HT-29 (cell line): Measurements from ENCODE around the gene RBBP9.

DNA sequence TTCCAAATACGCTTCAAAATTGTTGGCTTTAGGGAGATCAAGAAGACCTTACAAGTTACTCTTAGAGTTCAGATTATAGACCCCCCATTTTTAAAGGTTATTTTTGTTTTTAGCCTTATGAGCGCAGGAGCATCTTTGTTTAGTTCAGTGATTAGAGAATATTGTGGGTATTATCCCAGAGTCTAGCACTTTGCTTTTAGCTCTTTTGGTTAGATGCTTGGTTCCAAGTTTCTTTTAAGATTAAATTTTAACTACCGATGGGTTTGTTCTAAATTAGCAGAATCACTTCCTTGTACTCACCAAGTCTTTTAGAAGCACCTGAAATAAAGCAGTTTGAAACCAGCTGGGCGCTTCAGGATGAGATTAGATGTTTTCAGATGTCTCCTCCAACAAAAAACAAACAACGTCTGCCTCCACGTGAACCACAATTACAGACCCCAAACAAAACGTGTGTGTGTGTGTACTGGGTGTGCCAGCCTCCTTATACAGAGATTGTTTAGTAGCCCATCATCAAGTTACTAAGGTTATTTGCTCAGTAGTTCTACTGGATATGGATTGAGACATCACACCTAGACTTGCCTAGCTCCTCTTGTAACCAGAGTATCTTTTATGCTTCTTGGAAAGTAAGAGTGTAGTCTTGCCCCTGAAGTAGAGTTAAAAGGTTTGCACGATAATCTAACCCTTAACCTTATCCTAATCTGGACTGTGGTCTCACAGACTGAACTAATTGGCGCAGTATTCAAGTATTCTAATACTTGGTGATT lies 2.2 kb downstream of the DSTN start:
- RAMPAGE, long total RNA, result no peak

GRCh38 chr20:17605330-17605711 lies 35.4 kb downstream of the DSTN start:
- RAMPAGE, long total RNA, result no peak

DNA sequence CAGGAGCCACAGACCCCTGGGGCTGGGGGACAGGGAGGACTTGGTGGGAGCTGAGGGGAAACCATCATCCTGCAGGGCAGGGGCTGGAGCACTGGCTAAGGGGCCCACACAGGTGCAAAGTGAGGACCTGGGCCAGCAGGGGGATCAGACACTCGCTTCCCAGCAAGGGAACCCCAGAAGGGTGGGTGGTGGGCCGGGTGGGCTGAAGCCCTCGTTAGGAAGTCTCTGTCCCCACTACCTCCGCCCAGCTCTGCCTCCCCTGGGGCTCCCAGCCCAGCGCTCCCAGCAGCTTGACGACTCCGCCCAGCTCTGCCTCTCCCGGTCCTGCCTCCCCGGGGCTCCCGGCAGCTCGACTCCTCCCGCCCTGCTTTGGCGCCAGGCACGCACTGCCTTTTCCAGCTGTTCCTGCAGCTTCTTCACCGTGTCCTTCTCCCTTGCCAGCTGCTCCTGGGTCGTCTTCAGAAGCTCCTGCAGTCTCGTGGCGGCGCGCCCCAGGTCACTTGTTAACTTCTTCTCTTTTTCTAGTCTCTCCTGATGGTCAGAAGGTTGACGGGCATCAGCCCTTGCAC lies 44.6 kb downstream of the DSTN start:
- RAMPAGE, long total RNA, result no peak

- RAMPAGE, long total RNA, result no peak
These were observed 44.6 kb downstream of the RRBP1 start for GRCh38 chr20:17637411-17637940.

DNA sequence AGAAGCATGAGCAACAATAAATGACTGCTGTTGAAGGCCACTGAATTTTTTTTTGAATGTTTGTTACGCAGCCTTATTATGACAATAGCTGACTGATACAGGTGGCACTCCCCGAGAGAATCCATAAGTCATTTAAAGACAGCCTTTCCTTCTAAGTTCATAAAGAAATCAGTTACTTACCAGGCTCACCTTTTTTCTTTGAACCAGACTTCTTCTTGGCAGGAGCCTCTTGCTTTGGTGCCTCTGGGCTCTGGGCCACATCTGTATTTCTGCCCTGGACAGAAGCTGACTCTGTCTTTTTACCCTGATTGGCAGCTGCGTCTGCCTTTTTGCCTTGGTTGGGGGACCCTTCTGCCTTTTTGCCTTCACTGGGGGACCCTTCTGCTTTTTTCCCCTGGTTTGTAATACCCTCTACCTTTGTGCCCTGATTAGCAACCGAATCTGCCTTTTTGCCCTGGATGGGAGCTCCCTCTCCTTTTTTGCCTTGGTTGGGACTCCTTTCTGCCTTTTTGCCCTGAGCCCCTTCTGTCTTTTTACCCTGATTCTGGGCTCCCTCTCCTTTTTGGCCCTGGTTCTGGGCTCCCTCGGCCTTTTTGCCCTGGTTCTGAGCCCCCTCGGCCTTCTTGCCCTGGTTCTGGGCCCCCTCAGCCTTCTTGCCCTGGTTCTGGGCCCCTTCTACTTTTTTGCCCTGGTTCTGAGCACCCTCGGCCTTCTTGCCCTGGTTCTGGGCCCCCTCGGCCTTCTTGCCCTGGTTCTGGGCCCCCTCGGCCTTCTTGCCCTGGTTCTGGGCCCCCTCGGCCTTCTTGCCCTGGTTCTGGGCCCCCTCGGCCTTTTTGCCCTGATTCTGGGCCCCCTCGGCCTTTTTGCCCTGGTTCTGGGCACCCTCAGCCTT lies 23.4 kb downstream of the RRBP1 start:
- RAMPAGE, long total RNA, result no peak

DNA sequence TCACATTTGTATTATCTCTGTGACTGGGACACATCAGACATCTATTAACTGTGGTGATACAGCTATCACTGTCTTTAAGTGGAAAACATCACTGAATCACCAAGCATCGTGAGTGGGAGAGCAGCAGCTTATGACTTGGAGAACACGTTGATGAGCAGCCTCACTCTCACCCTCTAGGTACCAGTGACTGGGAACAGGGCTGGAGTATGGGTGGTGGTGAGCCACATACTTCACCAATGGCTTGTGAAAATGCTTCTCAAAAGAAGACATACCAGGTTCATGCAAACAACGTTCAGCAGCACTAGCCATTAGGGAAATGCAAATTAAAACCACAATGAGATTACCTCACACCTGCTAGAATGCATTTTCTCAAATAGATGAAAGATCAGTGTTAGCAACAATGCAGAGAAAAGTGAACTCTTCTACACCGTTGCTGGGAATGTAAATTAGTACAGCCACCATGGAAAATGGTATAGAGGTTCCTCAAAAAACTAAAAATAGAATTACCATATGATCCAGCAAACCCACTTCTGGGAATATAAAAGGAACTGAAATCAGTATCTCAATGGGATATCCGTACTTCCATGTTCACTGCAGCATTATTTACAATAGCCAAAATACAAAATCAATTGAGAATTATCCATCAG lies 25.2 kb downstream of the SNX5 start:
- RAMPAGE, long total RNA, result no peak

GRCh38 chr20:18142348-18142822 lies 4.7 kb downstream of the KAT14 start:
- RAMPAGE, long total RNA, result no peak

DNA sequence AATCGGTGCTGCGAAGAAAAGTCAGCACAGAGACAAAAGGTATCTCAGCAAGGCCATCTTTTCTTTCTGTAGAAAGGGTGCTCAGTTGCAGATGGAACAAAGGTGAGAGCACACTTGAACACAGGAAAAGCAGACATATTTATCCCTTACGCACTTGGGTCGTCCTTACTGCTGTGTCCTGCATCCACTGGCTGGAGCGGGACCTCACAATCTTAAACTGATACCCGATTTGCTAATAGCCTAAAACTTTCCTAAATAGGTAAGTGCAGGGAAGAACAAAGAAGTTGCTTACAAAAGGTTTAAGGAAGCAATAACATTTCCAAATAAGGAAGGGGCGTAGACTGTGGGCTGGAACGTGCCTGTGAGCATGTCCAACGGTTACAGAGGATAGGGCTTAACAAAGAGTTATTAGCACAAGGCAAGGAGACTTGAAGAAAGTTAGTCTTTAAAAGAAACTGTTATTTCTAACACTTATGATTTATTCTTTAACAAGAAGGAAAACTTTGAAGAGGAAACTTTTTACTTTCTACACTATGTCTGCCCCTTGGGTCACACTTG lies 28.5 kb downstream of the KAT14 start:
- RAMPAGE, long total RNA, result no peak

DNA sequence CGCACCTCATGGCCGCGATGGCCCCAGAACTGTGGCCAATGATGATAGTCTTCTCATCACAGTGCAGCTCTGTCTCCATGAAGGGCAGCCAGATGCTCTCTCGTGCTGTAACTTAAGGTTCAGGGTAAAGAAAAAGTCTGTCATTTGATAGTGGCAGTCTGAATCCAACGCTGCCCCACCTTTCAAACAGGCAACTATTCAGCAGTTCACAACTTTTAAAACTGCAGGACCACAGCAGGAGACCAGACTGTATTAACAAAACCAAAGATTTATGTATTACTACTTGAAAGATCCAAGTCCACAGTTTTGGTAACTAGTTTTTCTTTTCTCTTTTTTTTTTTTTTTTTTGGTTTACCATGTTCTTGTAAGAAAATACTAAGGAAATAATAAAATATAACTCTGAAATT lies 3.1 kb downstream of the RBBP9 start:
- RAMPAGE, long total RNA, result no peak

GRCh38 chr20:18496520-18497614 lies at the start of gene RBBP9:
RBBP9 (minus strand) TSS chr20:18497225.
- RAMPAGE, long total RNA, result start-site peak on the minus strand at chr20:18497173-18497209, 22 and 22 reads in 2 replicates

- RAMPAGE, long total RNA, result no peak
These were observed 163.1 kb upstream of the SLC24A3 start for GRCh38 chr20:19049166-19049864.

DNA sequence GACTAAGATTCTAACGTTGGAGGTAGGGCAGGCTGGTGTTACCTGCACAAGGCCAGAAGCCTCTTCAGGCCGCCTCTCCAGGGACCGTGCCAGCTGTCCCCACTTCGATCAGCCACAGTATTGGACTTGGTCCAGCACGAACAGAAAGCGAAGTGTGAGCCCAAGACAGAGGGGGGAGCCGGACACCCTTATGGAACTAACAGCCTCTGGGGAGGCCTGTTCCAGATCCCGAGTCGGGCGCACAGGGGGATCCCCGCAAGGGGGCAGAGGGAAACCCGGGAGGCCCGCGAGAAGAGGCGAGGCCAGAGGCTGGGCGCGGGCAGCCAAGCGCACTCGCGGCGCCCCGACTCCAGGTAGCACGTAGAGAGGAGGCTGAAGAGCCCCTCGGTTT lies 860 bp upstream of the SLC24A3 start:
- RAMPAGE, long total RNA, result no peak

- RAMPAGE, long total RNA, result no peak
These were observed 120.7 kb downstream of the SLC24A3 start for GRCh38 chr20:19332875-19333777.

- RAMPAGE, long total RNA, result no peak
These were observed 26.6 kb downstream of the RIN2 start for GRCh38 chr20:19784355-19785316.

- RAMPAGE, long total RNA, result no peak
These were observed 126.8 kb upstream of the NAA20 start for GRCh38 chr20:19890205-19890999.

DNA sequence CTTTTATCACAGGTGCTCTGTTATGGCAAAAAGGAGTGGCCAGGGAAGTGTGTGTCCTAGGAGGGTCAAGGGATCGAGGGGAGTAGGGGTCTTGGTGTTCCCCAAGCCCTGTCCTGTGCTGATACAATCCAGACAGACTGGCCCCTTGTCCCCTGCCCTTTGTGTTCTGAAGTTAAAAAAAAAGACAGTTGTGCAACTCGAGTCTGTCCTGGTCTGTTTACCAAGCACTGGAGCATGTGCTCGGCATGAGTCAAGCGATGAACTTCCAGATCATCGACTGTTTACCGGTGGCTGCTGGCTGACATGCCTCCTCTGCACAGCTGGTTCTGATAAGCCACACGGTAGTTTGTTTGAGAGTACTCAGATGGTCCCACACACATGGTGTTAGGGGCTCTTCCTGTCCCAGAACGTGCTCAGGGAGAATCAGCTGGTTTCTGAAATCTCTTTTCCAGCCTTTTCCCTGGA lies 52.6 kb upstream of the NAA20 start:
- RAMPAGE, long total RNA, result no peak

- RAMPAGE, long total RNA, result no peak
These were observed 17.5 kb downstream of the NAA20 start for GRCh38 chr20:20034462-20035166.

DNA sequence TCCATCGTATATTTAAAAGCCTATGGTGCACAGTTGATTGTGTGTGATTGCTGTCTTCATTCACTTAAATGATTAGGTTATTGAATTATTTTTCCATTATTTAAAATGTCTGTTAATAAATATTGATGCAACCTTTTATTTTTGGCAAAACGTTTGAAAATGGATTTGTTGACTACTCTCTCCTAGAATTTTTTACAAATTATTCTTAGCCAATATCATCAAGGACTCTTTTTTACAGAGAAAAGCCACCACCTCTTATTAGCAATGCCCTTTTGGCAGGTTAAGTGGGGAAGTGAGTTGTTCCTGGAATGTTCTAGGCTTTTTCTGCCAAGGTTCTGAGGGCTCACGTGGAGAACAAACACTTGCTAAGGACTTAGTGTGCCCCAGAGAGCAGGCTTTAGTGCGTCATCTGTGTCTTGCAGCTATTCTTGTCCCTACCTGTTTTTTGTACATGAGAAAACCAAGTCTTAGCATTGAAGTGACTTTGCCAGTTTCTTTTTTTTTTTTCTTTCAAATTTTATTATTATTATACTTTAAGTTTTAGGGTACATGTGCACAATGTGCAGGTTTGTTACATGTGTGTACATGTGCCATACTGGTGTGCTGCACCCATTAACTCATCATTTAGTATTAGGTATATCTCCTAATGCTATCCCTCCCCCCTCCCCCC lies 33.5 kb downstream of the CFAP61 start:
- RAMPAGE, long total RNA, result no peak

GRCh38 chr20:20570629-20571331 lies 141.7 kb downstream of the RALGAPA2 start:
- RAMPAGE, long total RNA, result no peak

DNA sequence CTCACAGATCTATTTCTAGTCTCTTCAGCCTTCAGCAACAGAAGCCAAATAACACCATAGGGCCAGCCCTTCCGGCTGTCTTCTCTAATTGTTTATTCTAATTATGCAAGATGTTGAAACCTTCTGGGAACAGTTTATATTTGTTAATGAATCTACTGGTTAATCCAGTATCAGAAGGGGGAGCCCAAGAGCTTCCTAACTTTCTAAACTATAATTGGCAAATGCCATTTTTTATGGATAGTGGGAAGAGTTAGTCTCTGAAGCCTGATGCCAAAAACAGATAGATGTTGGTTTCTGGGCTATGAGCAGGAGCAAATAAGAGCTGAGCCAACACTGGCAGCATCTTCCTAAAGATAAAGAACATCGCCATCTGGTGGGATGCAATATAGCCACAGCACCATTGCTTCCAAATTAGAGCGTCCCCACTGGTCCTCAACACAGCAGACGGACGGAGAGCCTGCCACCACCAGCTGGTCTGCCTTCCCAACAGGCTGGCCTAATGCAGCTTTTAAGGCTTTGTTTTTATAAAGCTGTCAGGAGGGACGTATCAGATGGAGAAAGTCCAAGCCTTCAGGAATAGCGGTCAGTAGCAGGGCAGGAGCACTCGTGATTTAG lies 118.9 kb downstream of the RALGAPA2 start:
- RAMPAGE, long total RNA, result no peak